ENCODE measurements around the gene GPR55.

DNA sequence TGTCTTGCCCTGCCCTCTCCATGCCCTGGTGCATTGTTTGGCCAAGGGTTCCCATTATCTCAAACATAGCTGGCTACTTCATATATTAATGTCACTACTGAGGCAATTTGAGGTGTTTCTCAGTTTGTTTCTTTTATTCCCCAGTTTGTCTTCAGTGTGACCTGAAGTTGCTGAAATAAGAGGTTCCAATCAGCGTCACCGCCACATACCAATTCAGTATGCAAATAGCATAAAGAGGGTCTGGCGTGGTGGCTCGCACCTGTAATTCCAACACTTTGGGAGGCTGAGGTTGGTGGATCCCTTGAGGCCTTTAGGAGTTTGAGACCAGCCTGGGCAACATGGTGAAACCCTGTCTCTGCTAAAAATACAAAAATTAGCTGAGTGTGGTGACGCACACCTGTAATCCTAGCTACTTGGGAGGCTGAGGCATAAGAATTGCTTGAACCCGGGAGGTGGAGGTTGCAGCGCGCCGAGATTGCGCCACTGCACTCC lies 11.1 kb downstream of the CAB39 start:
- PRO-cap: no peak

GRCh38 chr2:230746851-230747371 lies 34.3 kb downstream of the CAB39 start:
- PRO-cap: no peak

- PRO-cap: no peak
Measured at GRCh38 chr2:230770719-230771314, 58.2 kb downstream of the CAB39 start.

DNA sequence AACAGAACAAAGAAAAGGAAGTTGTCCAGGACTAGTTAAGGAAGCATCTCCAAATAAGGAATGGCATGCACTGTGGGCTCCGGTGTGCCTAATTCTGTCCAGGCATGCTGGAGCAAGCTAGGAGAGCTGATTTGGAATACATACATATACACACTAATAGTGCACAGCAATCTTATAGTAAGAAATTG lies 72.2 kb downstream of the CAB39 start:
- PRO-cap: no peak

DNA sequence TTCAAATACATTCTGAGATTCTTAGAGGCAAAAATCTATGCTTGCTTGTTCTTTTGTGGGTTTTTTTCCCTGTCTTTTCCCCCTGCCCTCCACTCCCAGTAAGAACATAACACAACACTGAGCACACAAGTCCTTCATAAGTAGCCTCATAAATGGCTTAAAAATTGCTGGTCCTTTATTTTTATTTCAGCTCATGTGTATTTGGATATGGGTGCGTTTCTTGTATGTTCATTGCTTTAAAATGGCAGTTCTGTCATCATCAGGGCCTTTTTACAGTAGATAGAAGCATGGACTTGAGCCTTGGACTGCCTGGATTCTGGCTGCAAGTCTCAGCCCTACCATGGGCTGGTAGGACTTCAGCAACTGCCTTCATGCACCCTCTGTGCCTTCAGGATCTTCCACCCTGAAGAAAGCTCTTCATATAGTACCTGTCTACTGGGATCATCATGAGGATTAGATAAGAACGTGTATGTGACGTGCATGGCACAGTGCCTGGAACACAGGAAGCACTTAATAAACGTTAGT lies 53.4 kb upstream of the ITM2C start:
- PRO-cap: no peak

- PRO-cap: no peak
Measured at GRCh38 chr2:230870603-230871493, 6.1 kb downstream of the ITM2C start.

- PRO-cap: no peak
Measured at GRCh38 chr2:230895610-230896396, 29.2 kb downstream of the GPR55 start.

GRCh38 chr2:230925109-230925557 lies at the start of gene GPR55:
Gene GPR55 (minus strand): TSS chr2:230925242.
- PRO-cap: no peak

GRCh38 chr2:231052621-231053323 lies 3.9 kb upstream of the PSMD1 start:
- PRO-cap: no peak

GRCh38 chr2:231107772-231108387 lies 17.0 kb downstream of the HTR2B start:
- PRO-cap: no peak

DNA sequence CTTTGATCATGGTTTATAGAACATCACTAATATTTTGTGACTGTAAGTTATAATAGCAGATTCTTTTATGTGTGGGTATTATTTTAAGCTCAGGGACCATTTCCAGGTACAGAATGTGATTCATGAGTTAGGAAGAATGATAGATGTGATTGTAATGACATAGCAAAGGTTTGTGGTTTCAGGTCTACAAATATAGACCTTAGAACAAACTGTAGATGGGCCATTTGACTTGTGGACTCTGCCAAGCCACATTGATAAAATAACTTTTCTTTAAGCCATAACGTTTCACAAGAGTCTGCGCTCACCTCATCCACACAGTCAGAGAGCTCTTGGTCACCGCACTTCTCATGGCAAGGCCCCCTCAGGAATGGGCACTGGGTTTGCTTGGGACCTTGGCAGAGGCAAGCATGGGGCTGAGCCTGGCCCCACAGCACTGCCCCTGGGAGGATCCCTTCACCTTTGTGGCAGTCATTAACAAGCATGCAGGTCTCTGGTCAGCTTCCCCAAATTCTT lies 13.9 kb downstream of the ARMC9 start:
- PRO-cap: no peak

DNA sequence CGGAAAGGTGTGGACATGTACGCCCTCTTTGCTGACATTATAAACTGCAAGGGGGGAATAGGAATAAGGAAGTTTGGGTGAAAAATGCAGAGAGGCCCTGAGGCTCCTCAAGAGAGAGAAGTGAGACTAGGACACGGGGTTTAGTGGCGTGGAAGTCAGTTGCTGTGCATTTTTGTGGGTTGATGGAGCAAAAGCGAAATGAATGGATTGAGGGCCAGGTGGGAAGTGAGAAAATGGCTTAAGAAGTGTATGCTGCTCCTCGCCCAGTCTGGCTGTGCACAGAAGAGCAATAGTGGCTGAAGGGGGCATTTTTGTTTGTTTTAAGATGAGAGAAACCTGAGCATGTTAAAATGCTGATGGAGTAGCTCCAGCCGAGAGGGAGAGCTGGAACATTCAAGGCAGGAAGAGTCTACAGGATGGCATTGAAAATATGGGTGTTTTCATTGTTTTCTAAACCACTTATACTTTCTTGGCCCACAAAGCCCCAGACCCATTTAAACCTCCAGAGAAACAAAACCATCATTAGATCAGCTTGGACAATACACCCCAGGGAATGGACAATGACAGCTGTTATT lies 96.1 kb upstream of the B3GNT7 start:
- PRO-cap: no peak

GRCh38 chr2:231379516-231380110 lies 15.9 kb upstream of the B3GNT7 start:
- PRO-cap: bidirectional peak, plus-strand start at chr2:231380037, minus-strand start at chr2:231379786

GRCh38 chr2:231413458-231413940 lies 18.0 kb downstream of the B3GNT7 start:
- PRO-cap: no peak

DNA sequence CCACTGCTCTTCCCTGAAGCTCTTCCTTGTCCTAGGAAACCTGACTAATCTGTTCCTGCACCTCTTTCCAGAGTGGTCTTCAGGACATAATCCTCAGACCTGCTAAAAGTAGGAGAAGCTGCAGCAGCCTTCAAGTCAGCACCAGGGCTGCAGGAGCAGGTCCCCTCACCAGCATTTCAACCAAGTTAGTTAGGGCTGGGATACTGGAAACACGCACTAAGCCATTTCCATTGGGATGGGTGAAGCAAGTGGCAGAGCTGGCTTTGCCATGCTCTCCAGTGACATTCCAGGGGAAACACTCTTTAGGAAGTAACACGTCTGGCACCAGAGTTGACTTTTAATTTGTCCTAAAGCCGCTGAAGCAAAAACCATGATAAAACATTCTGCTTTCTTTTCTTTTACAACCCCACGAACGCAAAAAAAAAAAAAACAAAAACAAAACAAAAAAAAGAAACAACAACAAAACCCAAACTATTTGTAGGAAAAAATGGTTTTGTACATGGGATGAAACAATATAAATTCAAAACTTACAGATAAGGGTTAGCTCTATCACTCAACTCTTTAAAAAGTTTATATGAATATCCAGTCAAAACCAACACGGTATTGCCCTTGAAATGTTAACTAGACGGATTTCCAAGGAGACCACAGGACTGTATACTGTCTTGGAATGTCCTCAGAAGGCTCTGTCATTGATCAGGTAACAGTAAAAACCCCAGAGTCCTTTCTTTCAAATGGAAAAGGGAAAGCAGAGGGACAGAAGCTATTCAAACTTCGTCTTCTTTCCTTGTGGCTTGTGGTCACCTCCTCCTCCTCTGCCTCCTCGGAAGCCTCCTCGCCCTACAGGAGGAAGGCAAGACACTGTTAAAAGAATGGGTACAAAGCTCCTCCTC lies 9.6 kb downstream of the NCL start:
- PRO-cap: no peak

GRCh38 chr2:231456418-231457103 lies 7.7 kb downstream of the NCL start:
- PRO-cap: unidirectional peak, minus-strand start at chr2:231456475

- PRO-cap: no peak
Measured at GRCh38 chr2:231526704-231527388, 3.4 kb downstream of the NMUR1 start.

GRCh38 chr2:231605358-231606038 lies 12.8 kb downstream of the TEX44 start:
- PRO-cap: bidirectional peak, plus-strand start at chr2:231605764, minus-strand start at chr2:231605660

DNA sequence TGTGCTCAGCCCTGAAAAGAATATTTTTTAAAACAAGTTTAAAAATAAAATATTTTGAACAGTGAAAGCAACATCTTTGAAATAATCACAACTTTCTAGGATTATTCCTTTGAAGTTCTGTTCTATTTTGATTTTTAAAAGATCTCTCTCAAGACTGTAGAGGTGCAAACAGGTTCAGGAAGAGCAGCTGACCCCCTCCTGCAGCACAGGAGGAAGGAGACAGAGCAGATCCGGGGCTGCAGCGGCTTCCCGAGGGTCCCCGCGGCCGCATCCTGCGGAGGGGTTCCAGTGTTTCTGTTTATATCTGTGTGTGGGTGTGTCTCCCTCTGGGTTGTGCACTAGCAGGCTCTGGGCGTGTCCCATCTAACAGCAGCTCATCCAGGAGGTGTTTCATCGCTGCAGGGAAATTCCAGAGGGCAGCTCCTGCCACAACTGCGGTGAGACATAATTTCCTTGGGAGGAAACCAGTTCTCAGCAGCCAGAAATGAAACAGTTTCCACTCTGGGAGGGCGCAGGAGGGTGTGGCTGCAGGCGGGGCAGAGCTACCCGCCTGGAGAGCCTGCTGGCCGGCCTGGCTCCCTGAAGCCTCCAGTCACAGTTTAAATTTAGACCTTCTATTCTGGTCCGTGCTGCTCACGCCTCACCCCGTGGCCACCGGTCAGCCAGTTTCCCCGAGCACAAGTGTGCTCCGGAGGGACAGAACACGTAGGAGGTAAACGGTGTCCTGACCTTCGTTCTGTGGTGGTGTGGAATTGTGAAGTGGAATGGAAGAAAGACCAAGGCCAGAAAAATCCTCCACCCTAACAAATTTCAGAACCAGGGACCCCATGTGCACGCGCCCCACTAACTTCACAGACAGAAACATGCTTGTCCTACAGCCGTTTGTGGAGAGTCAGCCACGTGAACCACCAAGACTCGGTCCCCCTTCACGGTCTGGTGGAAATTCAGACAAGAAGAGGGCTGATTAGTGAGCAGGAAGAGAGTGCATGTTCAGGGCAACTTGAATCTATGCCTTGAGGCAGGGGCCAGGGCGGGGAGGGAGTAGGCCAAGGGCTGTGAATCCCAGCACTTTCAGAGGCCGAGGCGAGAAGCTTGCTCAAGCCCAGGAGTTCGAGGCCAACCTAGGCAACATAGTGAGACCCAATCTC lies 50.1 kb downstream of the TEX44 start:
- PRO-cap: bidirectional peak, plus-strand start at position 715 of the sequence, minus-strand start at position 274 of the sequence

- PRO-cap: no peak
Measured at GRCh38 chr2:231712080-231713267, 4.1 kb downstream of the PTMA start.

All from gallbladder (tissue), 1 donor.